ENCODE measurements around a stretch of chr16.

GRCh38 chr16:68078324-68079147, 6.6 kb upstream of the NFATC3 start:
- CAGE, long polyA plus RNA, result no peak
- RRBS, result no CpG with 5 or more reads among the region's 11 CpGs

- CAGE, long polyA plus RNA, result no peak
- RRBS, result 82% methylated on average over 6 of the region's 30 CpGs
Observed at GRCh38 chr16:68234934-68235434, 943 bp downstream of the ESRP2 start.

GRCh38 chr16:68257859-68258809, 6.2 kb upstream of the SLC7A6 start:
- CAGE, long polyA plus RNA, result no peak
- RRBS, result no CpG with 5 or more reads among the region's 13 CpGs

DNA sequence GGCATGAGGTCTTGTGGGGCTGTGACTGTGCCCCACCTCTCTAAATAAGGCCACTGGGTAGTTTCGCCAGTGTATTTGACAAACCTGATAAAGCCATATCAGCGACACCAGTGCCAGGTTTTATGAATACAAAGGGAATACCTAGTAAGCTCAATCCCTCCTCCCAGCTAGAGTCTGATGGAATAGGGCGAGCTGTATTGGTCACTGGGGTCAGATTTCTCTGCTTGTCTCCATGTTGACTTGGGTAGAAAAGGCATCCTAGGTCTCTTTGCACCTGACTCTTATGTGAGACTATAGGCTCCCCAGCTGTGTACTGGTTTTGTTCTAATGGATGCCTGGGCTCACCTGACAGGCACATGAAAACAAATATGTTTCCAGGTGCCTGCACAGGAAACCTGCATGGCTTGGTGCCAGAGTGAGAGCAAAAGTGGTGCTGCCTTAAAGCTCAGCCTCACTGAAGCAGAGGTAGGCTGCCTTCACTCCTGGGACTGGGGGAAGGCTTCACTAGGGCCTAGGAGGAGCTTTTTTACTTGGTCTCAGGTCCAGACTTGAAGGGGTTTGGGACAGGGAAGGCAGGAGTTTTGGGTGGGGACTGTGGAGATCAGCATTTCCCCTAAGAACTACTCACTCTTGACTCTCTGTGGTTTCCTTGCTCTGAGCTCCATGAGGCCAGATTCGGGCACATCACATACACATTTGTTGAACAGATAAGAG, 8.4 kb downstream of the SLC7A6 start:
- CAGE, long polyA plus RNA, result no peak
- RRBS, result no CpG with 5 or more reads among the region's 4 CpGs

- CAGE, long polyA plus RNA, result no peak
- RRBS, result no CpG with 5 or more reads among the region's 25 CpGs
Observed at GRCh38 chr16:68311213-68311695, 435 bp downstream of the PRMT7 start.

DNA sequence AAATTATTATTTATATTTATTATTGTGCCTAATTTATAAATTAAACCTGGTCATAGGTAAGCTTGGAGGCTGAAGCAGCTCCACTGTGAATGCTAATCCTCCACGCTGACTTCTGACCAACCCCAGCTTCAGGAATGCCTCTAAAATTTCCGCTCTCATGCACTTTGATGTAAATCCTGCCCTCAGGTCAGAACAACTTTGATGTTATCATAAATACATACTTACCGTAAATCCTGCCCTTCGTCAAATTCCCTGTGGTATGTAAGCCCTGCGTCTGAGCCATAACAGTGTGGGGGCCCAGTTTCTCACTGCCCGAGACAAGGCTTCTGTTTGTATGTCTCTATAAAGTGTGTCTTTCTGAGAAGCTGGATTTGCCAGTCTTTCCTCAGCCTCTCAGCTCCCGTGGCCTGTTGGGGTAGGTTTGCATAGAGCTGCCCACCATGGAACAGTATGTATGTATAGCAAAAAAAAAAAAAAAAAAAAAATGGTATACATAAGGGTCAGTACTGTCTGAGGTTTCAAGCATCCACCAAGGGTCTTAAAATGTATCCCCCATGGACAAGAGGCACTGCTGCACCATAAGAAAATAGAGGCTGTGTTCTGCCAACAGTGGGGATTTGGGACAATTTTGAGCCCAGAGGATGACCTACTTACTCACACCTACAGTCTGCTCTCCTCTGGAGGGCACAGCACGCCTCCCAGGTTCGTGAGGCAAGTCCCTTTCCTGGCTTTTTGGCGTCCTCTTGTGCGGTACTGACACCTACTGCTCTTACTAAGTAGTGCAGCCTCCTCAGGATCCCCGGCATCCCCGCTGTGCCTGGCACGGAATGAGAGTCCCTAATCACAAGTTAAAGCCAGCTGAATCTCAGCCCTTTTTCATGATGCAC, 17.5 kb downstream of the PRMT7 start:
- CAGE, long polyA plus RNA, result no peak
- RRBS, result no CpG with 5 or more reads among the region's 14 CpGs

DNA sequence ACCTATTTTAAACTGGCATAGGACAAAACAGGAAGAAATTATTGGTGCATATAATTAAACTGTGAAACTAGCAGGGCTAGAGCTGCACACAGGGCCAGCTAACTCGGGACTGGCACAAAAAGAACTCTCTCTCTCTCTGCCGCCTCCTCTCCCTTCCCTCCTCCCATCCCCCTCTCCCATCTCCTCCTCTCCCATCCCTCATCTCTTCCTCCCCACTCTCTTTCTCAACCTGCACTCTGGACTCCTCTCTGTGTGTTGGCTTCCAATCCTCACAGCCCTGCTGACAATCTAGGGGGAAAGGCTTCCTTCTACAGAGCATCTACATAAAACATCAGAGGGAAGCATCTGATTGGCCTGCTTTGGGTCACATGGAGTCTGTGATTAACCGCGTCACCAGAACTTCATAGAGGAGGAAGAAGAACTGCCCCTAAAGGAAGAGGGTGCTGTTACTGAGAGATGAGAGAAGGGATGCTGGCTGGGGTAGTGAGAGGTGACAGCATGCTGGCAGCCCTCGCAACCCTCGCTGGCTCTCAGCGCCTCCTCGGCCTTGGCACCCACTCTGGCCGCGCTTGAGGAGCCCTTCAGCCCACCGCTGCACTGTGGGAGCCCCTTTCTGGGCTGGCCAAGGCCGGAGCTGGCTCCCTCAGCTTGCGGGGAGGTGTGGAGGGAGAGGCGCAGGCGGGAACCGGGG, 12.9 kb upstream of the ZFP90 start:
- CAGE, long polyA plus RNA, result no peak
- RRBS, result no CpG with 5 or more reads among the region's 16 CpGs

GRCh38 chr16:68573540-68573739, 34.3 kb downstream of the ZFP90 start:
- CAGE, long polyA plus RNA, result no peak

- CAGE, long polyA plus RNA, result no peak
- RRBS, result no CpG with 5 or more reads among the region's 9 CpGs
Observed at GRCh38 chr16:68778298-68779326, 41.5 kb downstream of the CDH1 start.

DNA sequence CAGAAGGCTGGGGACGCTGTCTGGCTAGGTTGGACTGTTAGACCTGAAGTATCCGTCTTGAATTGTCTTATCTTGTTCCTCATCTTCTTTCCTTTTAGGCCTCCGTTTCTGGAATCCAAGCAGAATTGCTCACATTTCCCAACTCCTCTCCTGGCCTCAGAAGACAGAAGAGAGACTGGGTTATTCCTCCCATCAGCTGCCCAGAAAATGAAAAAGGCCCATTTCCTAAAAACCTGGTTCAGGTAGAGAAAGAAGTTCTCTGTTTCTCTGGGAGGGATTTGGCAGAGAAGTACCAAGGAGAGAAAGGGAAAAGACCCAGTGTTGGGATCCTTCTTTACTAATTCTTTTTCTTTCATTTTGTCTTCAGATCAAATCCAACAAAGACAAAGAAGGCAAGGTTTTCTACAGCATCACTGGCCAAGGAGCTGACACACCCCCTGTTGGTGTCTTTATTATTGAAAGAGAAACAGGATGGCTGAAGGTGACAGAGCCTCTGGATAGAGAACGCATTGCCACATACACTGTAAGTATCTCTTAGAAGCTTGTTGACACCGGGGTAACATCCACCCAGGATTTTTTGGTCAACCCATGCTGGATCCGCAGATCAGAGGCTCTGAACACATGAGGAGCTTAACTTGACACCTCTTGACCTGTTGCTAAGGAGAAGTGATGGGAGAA, 34.9 kb upstream of the TANGO6 start:
- CAGE, long polyA plus RNA, result no peak
- RRBS, result no CpG with 5 or more reads among the region's 6 CpGs

- CAGE, long polyA plus RNA, result no peak
- RRBS, result no CpG with 5 or more reads among the region's 5 CpGs
Observed at GRCh38 chr16:68834574-68835477, 8.5 kb upstream of the TANGO6 start.

DNA sequence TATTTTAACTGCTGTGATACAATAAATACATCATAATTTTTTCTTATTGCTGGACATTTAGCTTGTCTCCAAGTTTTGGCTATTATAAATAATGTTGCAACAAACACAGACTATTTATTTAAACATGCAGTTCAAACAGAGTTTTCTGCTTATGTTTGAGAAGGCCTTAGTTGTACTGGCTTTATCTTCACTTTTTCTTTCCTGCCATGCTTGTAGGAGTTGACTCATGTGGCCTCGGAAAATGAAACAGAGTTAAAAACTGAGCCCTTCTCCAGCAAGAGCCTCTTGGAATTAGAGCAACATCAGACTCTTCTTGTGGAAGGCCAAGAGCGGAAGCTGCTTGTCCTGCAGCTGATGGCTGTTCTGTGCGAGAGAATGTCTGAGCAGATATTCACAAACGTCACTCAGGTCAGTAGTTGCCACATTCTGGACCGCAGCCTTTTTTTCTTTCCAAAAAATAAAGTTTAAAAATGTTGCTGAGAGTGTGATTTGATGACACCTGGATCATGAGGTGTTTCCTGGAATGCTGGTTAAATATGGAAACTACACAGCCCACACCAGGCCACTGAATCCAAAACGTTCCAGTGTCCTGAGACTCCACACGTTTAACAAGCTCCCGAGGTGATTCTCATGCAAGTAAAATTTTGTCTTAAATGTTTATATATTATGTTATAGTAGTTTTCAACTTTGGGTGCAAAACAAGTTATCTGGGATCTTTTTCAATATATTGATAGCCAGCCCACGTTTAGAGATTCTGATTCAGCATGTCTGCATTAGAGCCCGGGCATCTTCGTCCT, 65.9 kb downstream of the TANGO6 start:
- CAGE, long polyA plus RNA, result no peak
- RRBS, result no CpG with 5 or more reads among the region's 11 CpGs

DNA sequence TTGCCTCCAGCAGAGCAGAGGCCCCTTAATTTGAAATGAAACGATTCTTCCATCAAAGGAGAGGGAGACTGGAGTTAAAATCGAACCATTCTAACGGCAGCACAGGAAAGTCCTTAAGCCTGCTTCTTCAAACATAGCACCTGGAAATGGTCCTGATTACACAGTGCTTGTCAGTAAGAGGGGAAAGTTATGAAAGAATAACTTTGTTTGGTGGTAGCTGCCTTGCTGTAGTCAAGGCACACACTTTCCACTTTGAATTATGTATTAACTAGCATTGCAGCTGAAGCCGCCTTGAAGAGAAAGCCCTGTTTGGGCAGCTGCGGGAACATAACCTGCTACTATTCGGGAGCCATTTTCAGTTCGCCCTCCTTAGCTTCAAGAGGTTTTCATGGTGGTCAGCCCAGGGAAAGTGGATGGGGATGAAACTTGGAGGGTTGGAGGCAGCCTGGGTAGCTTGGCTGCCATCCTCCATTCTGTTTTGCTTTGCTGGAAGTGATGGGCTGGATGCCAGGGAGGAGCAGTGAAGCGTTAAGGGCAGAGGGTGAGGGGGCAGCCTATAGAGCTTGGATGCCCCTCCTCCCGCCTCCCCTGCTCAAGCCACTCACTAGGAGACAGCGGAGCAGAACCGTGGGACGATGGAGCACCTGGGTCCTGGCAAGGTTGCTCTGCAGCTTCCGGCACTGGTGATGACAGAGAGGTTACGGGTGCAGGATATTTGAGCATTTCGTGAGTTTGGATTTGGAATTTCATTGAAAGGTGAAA, 5.3 kb upstream of the HAS3 start:
- CAGE, long polyA plus RNA, result no peak
- RRBS, result no CpG with 5 or more reads among the region's 15 CpGs

DNA sequence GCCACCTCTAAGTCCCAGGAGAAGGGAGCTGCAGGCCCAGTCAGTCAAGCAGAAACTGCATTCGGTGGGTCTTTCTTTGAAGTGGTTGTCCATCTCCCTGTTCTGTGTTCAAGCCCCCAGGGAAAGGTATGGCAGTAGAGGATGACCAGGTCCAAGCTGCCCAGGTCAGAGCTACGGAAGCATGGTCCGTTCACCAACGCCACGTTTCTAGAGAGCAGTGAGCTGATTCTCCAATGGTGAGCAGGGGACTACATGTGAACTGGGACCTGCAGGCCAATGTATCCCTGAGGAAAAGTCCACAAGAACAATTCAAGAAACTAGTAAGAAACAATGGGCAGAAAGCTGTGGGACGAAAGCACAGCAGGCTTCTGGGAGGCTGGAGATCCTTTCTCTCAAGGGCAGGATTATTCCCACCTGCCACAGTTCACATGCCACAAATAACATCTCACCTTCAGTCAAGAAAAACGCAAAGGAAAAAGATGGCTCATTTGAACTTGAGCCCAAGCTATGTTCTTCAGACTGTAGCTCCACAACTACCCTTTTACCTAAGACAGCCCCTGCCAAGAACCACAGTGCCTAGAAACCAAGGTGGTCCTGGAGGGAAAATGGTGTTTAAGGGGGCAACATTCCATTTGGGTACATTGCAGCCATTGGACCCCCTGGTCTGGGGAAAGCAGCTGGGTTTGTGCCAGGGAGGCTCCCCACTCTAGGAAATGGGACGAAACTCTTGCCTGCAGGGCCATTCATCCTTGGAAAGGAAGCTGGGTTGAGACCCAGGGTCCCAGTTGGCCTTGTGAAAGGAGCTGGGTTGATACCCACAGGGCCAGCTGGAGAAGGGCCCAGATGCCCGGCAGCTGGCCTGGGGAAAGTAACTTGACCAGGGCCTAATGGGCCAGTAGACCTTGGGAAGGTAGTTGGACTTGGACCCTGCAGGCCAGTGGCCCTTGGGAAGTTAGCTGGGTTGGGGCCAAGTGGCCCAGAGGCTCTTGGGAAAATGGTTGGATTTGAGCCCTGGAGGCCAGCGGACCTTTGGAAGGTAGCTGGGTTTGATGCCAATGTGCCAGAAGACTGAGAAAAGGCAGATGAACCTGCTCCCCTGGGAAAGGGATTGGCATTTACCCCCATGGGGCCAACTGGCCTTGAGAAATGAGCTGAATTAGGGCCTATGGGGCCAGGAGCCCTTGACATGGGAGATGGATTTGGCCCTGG, 13.2 kb downstream of the HAS3 start:
- CAGE, long polyA plus RNA, result no peak
- RRBS, result no CpG with 5 or more reads among the region's 10 CpGs

GRCh38 chr16:69316473-69317114, 5.4 kb downstream of the VPS4A start:
- CAGE, long polyA plus RNA, result no peak
- RRBS, result no CpG with 5 or more reads among the region's 19 CpGs

GRCh38 chr16:69326098-69327244, 3.9 kb downstream of the PDF start:
- CAGE, long polyA plus RNA, result no peak
- RRBS, result no CpG with 5 or more reads among the region's 11 CpGs

DNA sequence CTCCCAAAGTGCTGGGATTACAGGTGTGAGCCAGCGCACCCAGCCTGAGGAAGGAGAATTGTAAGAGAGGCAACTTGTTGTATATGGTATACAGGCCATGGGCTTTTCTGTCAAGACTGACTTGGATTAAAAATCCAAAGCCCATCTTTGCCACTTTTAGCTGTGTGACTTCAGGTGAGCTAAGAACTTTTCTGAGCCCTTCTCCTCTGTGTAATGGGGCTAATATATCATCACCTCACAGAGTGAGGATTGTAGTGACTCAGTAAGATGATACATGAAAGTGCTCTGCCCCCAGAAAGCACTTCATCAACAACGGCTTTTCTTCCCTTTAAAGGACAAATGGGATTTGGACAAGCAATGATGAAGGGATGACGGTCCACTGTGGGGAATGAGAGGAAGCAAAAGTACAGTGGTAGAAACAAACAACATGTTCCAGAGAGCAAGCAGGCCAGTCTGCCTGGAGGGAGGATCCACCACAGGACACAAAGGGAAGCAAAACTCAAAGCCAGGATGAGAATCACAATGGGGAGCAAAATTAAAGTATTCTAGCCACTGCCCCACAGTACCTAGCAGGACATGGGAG, 14.3 kb upstream of the TMED6 start:
- CAGE, long polyA plus RNA, result no peak
- RRBS, result no CpG with 5 or more reads among the region's 3 CpGs

DNA sequence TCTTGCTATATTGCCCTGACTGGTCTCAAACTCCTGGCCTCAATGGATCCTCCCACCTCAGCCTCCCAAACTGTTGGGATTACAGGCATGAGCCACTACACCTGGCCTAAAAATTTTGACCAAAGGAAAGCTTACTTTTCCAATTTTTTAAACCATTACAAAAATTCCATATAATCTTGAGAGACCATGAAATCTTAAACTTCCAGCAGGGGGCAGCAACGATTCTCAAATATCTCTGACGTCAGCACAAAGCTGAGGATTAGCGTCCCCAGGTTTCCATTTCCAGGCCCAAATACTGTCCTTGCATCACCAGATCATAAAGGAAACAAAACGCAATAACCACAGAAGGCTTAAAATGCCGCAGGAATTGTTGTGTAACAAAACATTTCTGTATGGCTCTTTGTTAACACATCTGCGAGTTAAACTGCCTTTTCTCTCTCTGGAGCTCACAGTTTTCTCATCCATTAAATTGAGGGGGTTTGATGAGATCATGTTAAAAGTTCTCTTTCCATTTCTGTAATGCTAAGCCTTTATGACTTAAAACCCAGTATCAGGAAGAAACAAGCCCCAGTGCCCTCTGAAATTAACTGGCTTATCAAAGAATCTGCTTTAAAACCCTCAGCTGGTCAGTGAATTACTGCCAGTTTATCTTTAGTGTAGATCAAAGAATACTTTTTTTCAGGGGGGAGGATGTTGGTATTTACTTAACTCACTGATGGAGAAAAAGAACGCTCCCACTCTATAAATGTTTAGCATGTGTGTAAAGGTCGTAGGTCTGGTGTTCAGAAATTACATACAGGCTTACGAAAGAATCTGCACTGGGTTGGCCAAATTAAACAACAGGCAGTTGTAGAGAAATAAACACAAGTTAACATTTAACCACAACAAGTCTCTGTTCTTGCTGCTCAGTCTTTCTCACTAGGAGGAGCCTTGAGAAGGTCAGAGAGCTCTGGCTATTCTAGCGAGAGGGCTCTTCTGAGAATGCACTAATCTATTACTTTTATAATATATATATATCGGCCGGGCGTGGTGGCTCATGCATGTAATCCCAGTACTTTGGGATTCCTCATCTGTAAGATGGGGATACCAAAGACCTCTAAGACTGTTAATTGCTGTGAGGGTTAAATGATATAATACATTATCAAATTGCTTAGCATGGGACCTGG, 10.6 kb upstream of the TERF2 start:
- CAGE, long polyA plus RNA, result no peak
- RRBS, result no CpG with 5 or more reads among the region's 13 CpGs

DNA sequence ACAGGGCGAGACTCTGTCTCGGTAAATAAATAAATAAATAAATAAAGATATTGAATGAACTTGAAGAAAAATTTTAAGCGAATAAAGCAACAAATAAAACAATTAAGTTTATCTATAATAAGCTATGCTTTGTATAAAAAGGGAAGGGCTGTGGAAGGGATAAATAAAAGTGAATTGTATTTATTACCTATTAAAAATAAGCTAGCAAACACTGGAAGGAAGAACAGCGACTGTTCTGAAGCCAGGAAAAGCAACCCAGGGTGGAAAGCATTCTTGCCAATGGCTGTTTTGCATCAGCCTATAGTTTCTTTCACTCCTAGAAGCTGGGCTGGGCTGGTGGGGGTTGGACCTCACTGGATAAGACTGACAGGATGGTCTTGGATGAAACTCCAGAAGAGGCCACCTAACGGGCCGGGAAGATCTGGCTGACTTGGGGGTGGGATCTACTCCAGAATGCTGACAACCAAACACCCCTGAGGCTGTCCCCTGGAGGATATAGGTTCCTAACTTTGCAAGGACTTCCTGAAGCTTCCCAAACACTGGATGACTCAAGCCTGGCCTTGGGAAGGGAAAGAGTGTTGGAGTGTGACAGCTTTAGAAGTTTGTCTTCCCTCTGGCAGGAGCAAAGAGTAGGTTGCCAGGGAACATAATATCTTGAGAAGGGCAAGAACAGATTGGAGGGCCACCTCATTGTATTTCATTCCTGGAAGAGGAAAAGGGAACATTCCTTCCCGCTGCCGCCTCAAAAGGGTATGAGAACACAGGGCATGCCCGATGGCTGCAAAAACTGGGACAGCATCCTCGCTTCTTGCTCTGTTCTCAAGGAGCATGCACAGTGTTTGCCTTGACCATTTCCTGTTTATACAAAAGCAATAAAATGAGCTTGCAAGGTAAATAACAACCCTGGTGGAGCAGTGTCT, 6.9 kb upstream of the CYB5B start:
- CAGE, long polyA plus RNA, result no peak
- RRBS, result no CpG with 5 or more reads among the region's 10 CpGs

- CAGE, long polyA plus RNA, result no peak
- RRBS, result no CpG with 5 or more reads among the region's 6 CpGs
Observed at GRCh38 chr16:69655388-69655939, 70.9 kb downstream of the NQO1 start.

Measured in BJ (cell line).